ENCODE measurements around the gene REEP5.

DNA sequence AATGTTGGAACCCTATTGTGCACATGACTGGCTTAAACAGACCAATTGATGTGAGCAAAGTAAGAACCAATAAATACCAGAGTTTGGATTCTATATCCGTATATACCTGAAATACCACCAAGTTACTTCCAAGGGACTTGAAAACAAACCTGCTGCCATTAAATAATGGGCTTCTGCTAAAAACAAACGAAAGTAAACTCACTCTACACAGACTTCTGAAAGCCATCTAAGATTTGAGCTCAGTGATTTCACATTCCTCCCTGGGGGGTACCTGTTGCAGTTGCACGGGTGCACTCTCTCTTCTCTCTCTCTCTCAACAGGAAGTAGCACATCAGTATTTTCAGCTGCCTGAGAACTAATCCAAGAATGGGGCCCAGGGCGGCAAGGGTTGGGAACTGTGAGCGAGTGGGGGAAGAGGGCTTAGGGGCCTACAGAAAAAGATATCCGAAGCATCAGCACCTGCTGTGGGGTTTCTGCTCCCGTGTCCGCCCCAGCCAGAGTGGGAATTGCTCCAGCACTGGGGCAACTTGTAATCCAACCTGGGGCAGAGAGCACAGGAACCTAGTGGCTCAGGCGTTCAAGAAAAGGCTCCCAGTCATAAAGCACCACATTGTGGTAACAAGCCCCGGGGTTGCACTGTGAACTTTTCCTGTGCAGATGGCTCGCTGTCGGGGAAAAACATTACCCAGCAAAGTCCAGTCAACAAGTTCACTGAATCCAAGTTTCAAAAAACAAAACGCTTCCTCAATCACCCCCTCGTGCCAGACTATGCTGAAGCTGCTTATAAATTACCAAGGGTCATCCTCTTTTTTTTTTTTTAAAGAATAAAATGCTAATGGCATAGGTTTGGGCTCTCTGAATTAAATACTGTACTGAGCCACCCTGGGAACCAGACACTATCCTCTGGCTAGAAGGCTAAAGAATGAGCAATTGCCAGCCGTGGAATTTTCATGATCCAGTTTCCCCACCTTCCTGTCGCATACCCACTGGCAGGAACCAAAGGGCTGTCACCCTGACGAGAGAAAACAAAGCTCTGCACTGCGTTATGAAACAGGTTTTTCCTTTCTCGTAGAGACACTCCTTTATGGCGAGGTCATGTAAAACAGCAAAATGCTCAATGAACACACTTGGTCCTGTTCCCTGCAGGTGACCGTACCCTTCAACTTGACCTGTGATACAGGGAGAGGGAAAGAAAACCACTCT lies 99.6 kb downstream of the EFNA5 start:
- RRBS, result no CpG with 5 or more reads among the region's 21 CpGs

DNA sequence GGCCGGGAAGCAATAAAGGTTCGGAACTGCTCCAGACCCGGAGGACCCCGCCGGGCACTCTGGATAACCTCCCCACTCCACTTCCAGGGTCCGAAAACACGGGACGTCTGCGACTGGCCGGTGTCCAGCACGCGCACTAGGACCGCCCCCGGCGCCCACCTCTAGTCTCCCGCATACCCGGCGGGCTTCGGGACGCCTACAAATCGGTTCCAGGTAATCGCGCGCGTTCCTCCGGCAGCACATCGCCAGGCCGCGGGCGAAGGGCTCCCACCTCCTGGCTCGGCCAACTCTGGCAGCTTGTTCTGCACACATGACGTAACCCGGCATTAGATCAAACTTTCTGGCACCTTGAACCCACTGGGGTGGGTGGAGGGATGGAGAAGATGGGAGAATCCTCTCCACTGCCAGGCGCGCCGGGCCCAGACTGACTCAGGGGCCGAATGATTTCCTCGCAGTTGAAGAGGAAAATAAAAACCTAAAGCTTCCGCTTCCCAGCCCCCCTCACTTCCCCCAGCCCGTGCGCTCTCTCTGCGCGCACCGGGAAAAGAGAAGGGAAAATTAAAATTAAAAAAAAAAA lies 1.2 kb downstream of the EFNA5 start:
- RRBS, result 81% methylated on average over 27 of the region's 44 CpGs

- RRBS, result no CpG with 5 or more reads among the region's 6 CpGs
Observed at GRCh38 chr5:108620704-108621227, 126.9 kb upstream of the FER start.

- RRBS, result no CpG with 5 or more reads among the region's 9 CpGs
Observed at GRCh38 chr5:109318632-109319309, 91.0 kb downstream of the PJA2 start.

DNA sequence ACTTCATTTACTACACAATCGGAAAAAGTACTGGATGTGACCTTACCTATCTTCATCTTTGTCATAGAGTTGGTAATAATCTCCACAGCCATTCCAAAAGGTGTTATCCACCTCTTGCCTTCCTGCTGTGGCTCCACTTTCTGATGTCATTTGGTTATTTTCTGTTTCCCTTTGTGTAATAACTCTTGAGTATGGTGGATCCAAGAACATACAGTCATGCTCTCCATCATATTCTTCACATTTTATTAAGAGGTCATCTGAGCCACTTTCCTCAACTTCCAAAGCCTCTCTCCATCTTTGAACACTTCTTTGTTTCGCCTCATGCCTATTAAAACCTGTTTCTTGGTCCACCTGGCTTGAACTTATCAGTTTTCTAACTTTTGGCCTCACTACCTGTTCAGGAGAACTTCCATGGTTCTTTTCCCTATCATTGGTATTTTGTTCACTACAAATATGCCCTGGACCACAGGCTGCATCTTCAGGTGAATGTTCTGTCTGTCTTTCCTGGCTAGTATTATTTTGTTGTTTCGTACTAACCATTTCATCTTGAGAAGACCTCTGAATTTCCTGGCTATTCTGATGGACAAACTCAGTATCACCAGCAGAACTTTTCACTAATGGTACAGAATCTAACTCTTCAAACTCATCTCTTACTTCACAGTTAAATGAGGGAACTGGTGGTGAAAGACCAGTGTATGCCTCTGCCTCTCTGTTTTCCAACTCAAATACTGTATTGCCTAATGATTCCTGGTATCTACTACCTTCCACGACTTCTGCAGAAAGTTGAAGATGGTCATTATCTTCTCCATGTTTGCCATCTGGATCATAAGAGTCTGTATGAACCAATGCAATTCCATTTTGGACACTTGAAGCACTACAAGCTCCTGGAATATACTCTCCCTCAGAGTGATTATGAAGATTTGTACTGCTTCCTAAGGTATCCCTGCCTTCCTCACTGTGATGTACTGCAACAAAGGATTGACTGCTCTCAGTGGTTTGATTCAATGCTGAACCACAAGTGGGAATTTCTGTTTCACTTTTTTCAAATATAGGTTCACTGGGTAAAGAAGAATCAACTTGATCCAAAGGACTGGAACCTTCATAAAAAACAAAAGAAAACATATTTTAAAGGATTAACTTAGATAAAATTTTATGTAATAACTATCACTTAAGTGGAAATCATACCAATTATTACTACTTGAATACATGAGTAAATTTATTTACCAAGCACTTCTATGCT lies 31.2 kb downstream of the PJA2 start:
- RRBS, result no CpG with 5 or more reads among the region's 4 CpGs

DNA sequence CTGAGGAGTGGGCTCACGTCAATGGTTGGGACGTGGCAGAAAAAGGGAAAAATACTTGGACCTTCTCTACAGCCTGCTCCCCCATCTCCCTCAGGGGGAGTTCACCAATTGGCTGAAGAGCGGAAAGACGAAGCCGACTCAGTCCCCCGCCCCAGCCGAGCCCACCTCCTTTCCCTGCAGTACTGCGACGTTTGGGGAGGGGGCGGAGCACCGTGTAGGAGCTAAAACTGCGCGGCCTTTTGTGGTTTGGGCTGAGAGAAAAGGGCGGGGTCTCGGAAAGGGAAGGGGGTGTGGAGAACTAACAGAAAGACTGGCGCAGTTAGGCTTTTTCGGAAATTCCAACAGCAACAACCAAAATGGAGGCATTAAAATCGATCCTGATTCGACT lies 352 bp upstream of the PJA2 start:
- RRBS, result no CpG with 5 or more reads among the region's 19 CpGs

DNA sequence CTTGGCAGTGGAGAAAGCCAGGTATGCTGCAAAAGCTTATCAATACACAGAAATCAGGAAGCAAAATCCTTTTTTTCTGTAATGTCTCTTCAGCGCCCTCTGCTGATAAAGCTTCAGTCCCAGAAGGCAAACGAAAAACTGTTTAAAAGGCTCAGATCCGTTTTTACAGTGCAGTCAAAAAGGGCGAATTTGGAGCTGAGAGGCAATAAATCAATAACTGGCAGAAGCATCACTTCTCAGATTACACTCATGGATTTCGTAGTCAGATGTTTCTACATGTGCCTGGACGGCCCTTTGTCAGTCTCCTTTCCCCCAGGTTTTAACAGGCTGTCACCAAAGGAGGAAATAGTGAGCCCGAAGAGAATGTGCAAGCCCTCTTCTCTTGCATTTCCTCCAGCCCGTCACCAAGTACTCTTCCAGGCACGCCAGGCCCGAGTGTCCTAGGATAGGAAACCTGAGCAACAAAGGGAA lies 1.0 kb upstream of the MAN2A1 start:
- RRBS, result no CpG with 5 or more reads among the region's 10 CpGs

DNA sequence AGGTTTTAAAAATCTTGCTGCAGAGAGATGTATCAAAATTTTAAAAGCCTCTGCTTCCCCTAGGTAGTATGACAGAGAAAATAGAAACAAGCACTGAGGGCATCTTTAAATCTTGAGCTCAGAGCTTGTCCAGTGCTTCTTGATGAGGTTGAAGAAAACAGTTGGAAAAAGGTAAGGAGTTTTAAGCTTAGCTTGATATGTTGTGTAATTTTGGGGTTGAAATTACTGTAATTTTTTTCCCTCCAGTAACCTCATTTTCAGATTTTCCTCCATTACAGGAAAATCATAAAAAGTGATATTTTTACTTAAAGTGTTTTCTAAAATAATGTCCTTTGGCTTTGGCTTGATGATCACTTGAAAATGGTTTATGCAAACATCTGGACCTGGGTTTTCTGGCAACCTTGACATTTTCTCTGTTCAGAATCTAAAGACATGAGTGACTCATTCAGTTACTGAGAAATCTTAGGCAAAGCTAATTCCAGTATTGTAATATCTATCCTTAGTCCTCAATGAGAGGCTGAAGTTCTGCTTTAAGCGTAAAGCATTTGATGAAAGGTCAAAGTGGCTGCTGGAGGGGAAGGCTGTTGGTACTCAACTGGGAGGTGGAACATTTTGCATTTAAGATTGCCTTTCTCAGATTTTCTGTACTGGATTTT lies 2.1 kb downstream of the MAN2A1 start:
- RRBS, result no CpG with 5 or more reads among the region's 1 CpG

- RRBS, result no CpG with 5 or more reads among the region's 4 CpGs
Observed at GRCh38 chr5:109767294-109767967, 77.7 kb downstream of the MAN2A1 start.

DNA sequence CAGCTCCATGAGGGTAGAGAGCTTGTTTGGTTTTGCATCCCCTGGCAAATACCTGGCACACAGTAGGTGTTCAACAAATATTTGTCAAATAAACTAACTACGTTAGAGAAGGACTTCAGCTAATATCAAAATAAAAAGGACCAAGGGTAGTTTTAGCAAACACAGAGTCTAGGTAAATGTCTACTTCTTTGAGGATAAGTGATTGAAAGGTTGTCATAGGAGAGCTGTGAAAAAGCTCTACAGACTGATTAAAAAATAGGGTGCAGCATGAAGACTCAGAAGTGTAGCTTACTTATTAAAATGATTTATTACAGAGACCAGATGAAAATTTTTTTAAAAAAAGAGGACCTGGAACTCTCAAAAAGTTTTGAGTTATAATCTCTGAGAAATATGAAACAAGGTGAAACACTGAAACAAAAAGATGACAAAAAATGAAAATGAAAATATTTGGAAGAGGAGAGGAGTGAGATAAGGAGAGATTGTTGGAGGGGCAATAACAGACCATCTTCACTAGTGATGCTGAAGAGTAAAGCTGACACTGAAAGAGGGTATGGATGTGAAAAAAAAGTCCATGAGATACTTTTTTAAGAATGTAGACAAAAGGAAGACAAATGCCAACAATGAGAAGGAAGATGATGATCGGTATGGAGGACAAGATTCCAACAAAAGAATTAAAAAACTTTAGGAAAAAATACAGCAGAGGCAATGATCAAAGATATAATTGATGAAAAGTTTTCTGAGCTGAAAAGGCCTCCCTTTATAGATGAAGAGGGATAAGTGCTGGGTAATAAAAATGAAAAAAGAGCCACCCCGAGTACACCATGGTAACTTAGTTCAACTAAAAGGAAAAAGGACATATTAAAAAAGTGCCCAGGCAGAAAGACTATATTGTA lies 107.4 kb downstream of the MAN2A1 start:
- RRBS, result no CpG with 5 or more reads among the region's 3 CpGs

DNA sequence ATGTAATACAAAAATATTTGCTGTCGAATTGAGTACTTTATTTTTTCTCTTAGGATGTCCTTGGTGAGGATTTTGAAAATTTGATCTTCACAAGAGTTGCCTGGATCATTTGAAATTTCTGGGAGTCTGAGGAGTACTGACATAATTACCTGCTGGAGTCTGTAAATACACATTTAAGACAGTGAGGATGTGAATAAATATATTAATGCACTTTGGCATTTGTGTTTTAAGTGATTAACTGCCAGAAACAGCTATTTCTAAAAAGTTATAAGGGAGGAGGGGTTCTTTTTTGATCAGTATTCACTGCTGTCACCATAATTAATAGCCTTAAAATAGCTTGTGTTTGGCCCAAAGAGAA lies 257.0 kb downstream of the EPB41L4A start:
- RRBS, result no CpG with 5 or more reads among the region's 1 CpG

DNA sequence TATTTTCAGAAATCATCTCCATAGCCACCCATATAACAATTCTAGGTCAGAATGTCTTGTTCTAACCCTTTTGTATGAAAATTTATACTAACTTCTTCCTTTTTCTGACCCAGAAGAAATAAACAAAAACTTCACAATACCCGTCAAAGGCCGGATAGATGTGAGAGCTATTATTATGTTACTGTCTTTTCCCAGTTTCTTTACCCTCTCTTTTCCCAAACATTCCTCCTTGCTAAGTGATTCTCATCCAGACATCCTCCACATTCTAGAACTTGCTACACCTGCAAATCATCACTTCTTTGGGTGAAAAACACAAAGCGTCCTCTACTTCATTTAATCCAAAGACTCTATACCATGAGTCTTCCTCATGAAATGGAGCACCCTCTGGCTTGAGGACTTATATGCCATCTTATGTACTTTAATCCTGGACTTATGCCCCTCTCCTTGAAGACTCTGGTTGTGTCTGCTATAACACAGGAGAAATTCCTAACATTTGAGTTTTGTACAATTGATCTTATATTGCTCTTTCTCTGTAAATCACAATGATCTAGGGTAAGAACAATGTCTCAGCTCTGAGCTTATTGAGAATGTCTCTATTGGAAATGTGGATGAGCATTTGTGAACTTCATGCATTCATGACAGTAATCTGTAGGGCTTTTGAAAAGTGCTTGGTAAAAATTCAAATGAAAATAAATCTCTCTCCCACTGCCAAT lies 194.0 kb downstream of the EPB41L4A start:
- RRBS, result no CpG with 5 or more reads among the region's 3 CpGs

- RRBS, result 1% methylated on average over 22 of the region's 72 CpGs
Observed at GRCh38 chr5:112921902-112922824, at the start of gene REEP5. Gene REEP5, minus strand, starts transcription at chr5:112922227.

DNA sequence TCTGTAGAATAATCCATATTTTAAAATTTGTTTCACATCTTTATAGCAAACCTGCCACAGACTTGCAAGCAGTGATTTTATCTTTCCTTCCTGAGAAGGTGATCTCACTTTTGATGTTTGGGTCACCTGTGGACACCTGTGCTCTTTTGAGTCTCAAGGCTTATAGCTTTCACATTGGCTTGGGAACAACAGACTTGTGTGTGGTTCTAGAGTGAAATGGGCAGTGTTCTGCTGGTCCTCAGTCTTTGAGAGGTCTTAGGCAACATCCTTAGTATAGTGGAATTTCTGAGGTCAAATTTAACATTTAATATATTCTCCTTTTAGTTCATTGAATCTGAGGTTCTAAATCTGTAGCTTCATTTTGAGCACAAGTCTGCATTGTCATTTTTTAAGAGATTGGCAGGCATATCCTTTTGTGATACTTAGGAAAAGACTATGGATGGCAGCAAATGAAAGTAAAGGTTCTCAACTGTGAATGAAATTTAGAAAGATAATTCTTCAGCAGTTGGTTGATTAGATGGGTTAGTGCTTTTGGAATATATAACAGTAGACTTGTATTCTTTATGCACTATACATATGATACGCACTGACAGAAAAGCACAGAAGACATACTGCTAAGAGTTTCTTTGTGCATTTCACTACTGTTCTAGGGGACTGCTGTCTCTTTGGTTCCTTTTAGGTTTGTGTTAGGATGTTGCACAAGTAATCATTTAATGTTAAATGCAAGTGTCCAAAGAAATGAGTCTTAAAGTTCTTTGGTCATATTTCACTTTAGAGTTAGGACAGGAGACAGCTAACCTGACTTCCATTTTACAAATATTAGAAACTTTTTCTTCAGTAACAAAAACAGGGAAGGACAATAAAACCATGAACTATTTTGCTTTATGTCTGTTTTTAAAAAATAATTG lies 42.4 kb downstream of the DCP2 start:
- RRBS, result no CpG with 5 or more reads among the region's 1 CpG

DNA sequence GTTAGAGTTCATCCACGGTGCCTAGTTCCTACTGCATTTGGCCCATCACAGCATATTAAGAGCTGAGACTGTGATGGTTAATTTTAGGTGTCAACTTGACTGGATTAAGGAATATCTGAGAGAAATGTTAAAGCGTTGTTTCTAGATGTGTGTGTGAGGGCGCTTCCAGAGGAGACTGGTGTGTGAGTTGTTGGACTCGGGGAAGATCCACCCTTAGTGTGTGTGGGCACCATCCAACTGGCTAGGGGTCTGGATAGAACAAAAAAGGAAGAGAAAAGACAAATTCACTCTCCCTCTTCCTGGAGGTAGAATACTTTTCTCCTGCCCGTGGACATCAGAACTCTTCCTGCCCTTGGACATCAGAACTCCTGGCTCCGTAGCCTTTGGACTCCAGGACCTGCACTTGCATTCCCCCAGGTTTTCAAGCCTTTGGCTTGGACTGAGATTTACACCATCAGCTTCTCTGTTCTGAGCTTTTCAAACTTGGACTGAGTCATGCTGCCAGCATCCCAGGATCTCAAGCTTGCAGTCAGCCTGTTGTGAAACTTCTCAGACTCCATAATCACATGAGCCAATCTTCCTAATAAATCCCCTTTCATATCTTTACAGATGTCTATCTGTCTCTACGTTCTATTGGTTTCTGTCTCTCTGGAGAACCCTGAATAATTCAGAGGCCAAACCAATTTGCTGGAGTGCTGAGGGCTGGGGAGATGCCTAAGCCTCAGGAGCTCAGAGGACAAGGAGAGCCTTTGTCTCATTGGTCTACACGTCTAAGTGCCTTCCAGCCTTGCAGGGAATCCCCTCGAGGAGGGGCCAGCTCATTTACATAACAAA lies 164.4 kb downstream of the DCP2 start:
- RRBS, result no CpG with 5 or more reads among the region's 9 CpGs

- RRBS, result no CpG with 5 or more reads among the region's 2 CpGs
Observed at GRCh38 chr5:113205290-113205757, 228.7 kb downstream of the DCP2 start.

DNA sequence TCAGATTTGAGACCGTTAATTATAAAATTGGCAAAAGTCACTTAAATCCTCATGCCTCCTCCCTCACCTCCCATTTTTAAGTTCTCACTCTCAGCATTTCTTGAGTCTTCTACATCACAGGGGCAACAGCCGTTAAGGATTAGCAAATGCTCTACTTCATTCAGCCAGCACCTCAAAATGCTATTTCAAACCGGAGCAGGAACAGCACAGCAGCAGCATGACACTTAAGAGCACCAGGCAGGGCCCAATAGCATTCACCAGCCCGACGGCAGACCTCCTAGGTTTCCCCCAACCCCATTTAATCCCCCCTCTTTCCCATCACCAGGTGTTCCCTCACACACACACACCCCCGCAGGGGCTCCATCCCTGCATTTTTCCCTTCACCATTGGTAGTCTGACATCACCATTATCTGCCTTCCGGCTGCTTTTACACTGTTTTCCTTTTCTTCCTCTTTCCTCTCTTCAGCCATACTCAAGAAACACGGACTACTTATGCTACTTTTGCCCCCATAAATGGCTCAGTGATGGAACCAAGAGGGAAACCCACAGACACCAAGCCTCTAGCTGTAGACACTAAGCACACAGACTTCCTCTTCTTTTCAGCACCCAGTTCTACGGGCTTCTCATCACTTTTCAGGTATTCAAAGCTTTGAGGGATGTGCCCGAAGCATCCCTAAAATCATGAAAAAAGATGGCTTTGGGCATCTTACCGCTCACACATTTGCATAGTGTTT lies 141.7 kb downstream of the TSSK1B start:
- RRBS, result no CpG with 5 or more reads among the region's 11 CpGs

DNA sequence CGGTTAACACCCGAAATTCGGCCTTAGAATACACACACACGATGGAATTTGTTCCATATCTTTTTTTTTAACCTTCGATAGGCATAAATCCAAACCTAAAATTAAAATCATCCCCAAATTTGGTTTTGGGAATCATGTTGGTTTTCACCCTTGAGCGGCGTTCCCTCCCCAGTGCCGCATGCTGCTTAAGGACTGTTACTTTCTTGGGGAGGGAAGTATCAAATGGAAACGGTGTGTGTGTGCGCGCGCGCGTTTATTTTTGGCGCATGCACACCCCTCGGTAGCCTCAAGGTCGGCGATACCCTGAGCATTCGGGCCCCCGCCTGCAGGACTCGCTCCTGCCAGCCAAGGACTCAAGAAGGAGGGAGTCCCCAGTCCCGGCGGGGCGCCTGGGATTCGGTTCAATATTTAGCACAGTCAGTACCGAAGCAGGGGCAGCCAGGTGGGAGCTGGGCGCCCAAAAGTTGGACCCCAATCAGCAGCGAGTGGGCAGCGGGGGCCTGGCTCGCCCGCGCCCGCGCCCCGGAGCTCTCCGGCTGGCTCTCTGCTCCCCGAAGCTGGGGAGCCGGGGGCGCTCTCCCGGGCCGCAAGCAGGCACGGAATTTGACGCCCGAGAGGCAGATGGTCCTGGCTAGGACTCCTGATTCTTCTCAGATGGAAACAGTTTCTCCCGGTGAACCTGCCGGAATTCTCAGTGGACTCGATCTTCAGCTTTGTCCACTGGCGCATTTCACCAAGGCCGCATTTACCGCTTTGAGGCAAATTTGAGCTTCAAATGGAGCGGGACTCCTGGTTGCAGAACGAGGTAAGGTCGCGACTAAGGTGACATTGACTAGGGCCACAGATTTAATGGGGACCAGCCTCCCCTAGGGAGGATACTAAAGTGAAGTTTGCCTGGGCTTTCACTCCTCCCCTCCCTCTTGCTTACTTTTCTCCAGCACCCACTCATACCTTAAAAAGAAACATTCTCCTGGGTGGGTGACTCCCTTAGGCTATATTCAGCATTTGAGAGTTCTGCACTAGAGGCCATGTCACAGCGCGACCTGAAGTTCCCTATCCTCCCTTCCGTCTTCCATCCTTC lies 305.8 kb upstream of the KCNN2 start:
- RRBS, result 90% methylated on average over 6 of the region's 57 CpGs

GRCh38 chr5:114135357-114135556 lies 226.6 kb upstream of the KCNN2 start:
- RRBS, result no CpG with 5 or more reads among the region's 1 CpG

All from NB4 (cell line).